PFSK-1 (cell line): ENCODE measurements around a stretch of chr10.

DNA sequence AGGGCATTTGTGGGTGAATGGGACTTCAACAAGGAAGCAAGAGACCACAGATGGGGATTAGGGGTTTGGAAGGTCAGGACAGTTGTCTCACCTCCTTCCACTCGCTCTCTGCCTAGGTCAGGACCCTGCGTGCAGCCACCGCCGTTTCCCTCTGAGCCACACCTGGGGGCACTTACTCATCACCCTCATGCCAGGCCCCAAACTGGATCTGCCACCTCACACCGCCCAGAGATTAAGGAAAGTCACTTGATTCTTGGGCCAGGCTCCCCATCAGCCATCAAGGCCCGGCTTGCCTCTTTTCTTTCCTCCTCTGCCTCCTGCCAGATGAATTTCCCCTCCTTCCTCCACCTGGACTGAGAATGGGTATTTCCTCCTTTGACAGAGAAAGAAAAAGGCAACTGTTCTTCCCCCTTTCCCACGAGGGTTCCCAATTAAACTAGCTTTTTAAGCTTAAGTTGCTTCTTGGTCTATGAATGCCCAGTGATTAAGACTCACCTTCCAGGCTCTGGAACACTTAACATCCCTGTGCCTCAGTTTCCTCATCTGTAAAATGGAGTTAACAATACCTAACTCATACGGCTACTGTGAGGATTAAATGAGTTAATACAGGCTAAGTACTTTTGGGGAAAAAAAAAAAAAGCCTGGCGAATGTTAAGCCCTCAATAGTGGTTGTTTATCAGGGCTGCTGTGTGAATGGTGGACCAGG lies 2.8 kb downstream of the ITPRIP start:
- RRBS: no CpG with 5 or more reads among the region's 9 CpGs

DNA sequence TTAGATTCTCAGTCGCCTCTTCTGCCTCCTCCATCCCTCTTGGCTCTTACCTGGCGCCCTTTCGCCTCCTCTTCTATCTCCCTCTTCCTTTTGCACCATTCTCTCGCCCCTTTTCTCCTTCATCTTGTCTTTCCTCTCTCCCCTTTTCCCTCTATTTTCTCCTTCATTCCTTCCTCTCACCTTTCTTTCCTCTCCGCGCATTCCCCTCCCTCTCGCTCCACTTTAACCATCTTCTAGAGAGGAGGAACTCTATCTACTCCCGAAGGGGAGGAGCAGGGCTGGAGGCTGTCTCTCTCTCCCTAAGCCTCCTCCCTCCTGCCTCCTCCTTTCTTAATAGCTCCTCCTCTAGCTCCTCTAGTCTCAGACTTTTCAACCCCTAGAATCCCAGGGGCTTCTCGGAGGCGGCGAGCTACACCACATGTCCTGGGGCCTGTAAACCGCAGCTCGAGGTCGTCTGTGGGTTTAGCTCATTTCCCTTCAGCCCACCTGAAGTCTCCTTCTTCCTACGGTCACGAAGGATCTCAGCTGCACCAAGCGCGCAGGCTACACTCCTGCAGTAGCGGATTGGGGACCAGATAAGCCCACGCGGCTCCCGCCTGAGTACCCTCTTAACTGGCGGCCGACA lies 1.7 kb upstream of the SORCS3 start:
- RRBS: no CpG with 5 or more reads among the region's 24 CpGs

DNA sequence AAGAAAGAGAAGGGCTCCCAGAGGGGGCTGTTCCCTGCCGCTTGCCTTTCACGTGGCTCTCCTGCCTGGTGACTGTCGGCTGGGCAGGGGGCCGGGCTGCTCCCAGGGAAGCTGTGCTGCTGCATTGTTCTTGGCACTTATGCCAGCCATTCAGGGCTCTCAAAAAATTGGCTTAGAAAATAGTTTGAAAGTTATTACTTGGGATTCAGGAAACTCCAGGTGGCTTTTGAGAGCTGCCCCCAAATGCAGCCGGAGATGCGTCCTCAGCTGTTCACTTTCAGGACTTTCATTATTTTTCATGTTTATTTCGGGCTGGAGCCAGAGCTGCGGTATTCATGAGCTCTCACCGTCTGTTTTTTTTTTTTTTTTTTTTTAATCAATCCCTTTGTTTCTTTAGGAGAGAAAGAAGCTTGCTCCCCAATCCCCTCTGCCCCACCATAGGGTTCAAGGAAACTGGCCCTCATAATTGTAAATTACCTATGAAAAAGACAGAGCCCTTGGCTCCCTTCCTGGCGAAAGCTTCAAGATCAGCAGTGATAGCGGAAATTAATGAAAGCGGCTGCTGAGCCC lies 94.1 kb downstream of the SORCS3 start:
- RRBS: no CpG with 5 or more reads among the region's 12 CpGs

DNA sequence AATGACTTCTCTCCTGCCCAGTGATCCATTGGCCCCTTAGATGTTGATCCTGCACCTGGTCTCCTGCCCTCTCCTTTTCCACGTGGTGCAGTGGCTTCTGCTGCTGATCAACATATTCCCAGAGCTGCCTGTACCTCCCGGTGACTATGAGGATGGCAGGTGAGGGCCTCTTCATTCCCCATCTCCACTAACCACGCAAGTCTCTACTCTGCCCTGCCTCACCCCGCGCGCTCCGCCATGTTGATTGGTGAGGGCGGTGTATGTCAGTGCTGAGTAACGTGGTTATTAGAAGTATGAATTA lies 138.5 kb downstream of the SORCS3 start:
- RRBS: no CpG with 5 or more reads among the region's 9 CpGs

DNA sequence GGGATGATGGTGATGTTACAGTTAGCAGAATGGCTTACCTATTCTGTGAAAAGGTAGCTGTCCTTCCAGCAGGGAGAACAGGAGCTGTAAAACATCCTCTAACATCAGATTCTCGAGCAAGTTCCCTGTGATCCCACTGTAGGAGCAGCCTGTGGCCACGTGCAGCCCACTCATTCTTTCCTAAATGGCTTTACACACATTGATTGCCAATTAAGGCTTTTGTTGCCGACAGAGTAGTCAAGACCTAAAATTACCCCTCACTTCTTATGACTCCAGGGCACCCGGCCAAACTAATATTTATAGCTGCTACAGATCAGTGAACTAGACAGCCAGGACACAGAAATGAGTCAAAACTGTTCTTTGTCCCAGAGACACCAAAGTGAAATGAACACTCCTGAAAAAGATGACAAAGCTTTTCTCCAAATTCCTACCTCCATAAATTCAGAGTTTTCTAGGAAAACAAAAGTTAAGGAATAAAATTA lies 832.1 kb downstream of the SORCS3 start:
- RRBS: no CpG with 5 or more reads among the region's 4 CpGs

GRCh38 chr10:106931367-106931817 lies 233.1 kb downstream of the SORCS1 start:
- RRBS: no CpG with 5 or more reads among the region's 3 CpGs

- RRBS: no CpG with 5 or more reads among the region's 3 CpGs
These were observed 182.9 kb downstream of the XPNPEP1 start for GRCh38 chr10:109740370-109740825.

DNA sequence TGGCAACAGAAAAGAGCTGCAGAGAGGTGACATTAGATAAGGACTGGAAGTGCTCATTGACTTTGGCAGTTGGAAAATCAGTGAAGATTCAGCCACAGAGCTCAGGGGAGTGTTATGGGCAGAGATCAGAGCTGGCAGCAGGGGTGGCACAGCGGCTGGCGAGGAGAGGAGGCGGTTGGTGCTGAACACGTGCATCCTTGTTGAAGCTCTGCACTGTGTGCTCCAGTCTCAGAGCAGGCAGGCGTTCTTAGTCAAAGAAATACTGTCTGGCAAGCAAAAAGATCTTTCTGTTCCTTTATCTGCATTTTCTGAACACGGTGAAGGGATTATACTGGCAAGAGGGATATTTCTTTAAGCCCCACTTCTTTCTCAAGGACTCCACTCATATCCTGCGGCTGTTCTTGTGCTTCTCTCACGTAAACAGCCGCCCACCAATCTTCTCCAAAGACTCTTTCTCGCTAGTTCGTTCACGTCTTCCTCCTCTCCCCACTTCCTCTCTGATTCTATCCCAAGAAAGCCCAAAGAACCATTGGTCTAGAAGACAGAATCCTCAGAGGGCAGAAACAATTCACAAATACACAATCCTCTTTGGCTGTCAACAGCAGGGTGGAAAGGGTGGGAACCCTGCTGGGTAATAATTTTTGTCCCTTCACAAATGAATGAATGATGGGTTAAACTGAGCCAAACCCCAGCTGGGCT lies 38.6 kb upstream of the ADD3 start:
- RRBS: no CpG with 5 or more reads among the region's 12 CpGs

DNA sequence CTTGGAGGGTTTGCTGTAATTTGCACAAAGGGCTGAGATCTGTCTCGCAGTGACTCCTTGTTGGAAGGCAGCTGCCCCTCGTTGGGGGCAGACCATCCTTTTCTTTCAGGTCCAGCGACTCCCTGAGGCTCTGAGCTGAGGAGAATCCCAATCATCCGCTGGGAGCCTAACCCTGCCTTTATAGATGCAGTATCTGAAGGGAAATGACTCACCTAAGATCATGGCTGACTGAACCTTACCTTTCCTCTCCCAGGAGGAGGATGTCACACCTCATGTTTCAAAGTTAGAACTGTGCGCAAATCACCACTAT lies 36.4 kb upstream of the MXI1 start:
- RRBS: no CpG with 5 or more reads among the region's 5 CpGs

DNA sequence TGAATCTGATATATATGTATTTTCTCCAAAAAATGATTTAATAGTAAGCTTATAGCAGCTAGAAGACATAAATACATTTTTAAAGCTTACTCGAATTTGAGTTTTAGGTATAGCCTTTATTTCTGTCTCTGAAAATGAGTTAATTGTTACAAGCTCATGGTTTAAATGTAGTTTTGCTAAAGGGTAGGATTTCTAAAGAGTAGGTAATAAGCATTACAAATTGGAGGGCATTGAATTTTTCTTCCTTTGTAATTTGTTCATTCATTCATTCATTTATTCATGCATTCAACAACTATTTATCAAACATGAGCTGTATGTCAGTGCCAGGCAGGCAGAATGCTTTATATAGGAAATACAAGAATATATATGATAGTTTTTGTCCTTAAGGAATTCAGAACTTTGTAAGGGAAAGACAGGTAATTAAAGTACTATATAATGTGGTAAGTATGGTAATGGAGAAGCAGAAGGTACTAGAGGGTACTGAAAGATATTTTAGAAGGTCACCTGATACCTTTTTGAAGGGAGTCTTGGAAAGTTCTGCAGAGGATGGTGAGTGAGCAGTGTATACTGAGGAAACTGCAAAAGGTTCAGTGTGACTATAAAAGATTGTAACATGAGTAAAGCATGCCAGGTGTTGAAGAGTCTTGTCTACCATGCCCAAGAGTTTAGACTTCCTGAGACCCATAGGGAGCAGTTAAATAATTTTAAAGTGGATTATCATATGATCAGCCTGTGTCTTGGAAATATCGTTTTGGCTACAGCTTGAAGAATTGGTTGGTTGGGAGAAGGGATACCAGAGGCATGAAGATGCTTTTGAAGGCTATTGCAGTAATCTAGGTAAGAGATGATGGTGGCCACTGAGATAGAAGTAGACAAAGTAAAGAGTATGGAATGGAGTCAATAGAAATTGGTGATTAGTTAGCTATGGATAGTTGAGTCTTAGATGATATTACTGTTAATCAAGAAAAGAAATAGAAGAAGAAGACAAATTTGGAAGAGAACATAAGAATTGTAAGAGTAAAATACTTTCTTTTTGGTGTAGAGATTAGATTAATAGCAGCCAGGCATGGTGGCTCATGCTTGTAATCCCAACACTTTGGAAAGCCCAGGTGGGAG lies 37.9 kb downstream of the MXI1 start:
- RRBS: no CpG with 5 or more reads among the region's 2 CpGs

DNA sequence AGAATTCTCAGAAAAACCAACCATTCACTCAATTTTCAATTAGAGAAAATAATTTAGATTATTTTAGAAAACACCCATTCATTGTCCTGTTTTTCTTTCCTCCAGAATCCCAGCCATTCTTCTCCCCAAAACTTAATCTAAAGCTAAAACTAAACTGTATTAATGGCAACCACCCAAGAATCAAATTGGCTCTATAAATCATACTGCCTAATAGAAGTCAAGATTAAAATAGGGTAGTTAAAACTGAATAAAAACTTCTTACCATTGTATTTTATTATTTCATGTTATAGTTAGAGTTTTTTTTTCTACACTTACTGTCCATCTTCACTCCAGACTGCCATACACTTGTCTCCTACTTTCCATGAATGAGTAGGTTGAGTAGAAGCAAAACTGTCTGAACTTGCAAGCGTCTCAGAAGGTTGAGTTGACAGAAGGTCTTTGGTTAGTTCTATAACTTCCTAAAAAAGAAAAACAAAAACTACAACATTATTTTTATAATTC lies 6.3 kb downstream of the SMNDC1 start:
- RRBS: no CpG with 5 or more reads among the region's 1 CpG

DNA sequence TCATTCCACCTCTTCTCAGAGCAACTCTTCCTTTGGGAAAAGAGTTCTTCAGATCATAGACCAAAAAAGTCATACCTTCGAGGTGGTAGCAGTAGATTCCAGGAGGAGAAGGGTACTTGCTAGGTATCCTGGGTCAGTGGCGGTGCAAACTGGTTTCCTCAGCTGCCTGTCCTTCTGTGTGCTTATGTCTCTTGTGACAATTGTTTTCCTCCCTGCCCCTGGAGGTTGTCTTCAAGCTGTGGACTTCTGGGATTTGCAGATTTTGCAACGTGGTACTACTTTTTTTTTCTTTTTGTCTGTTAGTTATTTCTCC lies 13.4 kb downstream of the DUSP5 start:
- RRBS: no CpG with 5 or more reads among the region's 3 CpGs

DNA sequence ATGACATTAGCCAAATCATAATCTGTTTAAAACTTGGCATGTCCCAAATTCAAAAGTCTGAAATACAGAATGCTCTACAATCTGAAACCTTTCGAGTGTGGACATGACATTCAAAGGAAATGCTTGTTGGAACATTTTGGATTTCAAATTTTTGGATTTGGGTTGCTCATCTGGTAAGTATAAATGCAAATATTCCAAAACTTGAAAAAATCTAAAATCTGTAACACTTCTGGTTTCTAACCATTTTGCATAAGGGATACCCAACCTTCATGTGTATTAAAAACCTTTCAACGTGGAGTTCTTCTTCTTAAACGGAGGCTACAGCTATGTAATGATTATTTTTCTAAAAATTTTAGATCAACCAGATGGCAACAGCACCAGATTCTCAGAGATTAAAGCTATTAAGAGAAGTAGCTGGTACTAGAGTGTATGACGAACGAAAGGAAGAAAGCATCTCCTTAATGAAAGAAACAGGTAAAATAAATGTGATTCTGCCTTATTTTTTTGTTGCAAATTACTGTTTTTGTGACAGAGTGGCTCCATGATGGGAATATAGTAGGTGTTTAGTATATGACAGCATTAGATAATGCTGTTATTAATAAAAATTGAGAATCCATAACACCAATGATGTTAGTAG lies 13.2 kb downstream of the SMC3 start:
- RRBS: no CpG with 5 or more reads among the region's 5 CpGs

- RRBS: no CpG with 5 or more reads among the region's 3 CpGs
These were observed 63.2 kb upstream of the PDCD4 start for GRCh38 chr10:110808561-110808982.

- RRBS: no CpG with 5 or more reads among the region's 8 CpGs
These were observed 30.0 kb upstream of the PDCD4 start for GRCh38 chr10:110841597-110842253.

DNA sequence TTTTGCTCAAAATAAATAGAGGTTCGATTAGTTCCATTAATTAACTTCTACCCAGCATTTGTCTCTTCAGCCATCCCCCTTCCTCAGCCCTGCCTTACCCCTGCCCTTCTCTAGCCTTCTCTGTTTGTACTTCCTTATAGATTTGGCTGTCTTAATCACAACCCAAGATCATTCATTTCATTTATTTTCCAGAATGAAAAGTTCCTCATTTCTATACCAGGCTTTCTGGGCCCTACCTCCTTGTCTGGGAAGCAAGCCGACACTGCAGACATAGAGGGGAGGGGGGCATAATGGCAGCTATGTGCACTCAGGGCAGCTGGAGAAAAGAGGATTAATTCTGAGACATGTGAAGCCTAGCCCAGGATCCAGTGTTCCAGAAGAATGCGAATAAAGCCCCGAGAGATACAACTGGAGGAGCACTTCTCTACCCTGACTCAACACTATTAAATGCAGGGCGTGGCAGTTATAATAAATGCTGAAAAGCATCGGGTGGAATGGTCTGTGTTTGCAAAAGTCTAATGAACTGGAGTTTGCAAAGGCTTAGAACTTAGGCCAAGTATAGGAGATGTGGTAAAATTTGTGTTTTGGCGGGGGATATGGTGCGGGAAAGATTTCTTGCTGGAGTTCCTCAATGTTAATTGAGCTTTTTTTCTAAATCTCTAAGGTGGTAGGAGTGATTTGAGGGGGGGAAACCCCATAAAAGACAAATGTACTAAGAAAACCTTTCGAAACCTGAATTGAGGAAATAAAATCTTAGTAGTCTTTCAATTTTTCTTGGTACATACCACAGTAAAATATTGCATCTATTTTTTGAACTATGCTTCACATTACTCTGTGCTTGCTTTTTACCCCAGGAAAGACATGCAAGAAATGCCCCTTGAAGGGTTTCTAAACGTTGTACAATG lies 6.2 kb upstream of the PDCD4 start:
- RRBS: no CpG with 5 or more reads among the region's 10 CpGs

DNA sequence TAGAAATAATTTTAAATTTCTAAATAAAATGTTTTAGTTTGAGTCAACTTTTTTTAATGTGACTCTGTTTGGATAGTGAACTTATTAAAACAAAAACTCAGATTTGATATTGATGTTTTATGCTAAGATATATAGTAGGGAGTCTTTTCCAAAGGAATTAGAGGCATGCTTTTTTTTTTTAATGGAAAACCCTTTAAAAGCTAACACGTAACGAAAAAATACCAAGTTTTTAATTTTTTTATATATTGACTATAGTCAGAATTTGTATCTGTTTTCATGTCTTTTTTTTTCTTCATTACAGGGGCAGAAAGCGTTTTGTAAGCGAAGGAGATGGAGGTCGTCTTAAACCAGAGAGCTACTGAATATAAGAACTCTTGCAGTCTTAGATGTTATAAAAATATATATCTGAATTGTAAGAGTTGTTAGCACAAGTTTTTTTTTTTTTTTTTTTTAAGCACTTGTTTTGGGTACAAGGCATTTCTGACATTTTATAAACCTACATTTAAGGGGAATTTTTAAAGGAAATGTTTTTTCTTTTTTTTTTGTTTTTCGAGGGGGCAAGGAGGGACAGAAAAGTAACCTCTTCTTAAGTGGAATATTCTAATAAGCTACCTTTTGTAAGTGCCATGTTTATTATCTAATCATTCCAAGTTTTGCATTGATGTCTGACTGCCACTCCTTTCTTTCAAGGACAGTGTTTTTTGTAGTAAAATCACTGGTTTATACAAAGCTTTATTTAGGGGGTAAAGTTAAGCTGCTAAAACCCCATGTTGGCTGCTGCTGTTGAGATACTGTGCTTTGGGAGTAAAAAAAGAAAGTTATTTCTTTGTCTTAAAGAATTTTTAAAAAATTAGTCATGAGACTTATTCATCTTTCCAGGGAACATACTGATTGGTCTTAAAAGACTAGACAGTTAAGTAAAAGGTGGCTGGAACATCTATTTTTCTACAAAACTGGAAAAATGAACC lies 21.0 kb downstream of the BBIP1 start:
- RRBS: no CpG with 5 or more reads among the region's 6 CpGs

DNA sequence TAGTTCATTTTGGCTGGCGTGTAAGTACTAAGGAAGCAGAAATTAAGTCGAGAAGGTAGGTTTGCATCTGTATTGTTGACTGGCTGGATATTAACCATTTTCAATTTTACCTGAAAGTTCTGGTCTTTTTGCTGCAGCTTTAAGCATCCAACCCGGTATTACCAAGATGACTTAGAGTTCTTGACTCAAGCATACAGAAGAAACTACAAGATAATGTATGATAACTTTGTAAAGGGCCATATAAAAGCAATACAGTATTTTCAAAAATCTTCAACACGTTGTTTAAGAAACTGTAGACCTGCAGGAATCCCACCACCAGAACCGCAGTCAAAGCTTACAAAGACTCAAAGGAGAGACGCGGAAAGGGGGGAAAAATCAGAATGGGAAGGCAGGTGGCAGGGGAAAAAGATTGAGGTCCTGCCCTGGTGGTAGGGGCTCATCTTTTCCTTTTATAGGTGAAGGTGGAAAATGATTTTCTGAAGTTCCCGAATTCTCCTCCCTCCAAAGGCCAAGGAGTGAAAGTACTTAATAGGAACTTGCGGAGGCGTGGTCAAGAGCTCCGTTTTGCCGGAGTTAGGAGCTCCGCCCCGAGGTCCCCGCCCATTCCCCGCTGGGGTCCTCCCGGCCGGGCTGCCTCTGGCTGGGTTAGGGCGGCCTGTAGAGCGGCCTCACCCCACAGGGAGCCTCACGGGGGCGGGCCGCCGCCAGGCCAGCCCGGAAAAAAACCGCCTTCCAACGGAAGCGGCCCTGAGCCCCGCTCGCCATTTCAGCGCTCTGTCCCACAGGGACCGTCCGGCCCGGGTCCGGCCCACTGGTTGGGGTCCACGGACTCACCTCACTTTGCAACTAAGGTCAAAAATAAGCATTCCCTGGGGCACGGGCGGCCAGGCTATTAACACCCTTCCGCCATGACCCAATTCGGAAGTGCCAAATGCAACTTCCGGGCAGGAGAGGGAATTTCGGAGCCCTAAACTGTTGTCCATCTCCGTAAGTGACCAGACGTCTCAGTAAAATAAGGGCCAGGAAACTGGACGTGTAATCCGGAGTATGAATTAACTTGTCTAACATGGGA lies 633 bp downstream of the BBIP1 start:
- RRBS: 1% methylated on average over 24 of the region's 46 CpGs

GRCh38 chr10:111297795-111297994 lies 220.9 kb downstream of the ADRA2A start:
- RRBS: no CpG with 5 or more reads among the region's 4 CpGs